Smooth muscle cell (in vitro differentiated cells): Measurements from ENCODE around the gene C6orf58.

DNA sequence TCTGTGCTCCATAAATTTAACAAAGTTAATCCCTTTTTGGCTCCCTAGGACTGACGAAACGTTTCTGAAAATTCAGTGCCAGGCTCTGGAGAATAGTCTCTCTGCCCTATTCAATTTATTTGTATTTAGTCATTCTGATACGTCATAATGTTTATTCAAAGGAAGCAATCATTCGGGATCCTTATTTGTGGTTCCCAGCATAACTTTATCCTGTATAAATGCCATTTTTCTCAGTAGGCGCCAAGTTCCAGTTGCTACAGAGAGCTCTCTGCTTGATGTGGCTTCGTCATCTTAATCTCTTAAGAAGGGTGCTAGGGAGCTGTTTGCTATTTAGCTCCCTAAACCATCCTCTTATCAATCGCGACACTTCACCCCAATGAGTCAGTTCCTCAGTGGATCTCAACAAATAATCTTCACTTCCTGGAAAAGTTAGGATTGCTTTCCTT lies 1.4 kb upstream of the NKAIN2 start:
- RAMPAGE, long total RNA = no peak

DNA sequence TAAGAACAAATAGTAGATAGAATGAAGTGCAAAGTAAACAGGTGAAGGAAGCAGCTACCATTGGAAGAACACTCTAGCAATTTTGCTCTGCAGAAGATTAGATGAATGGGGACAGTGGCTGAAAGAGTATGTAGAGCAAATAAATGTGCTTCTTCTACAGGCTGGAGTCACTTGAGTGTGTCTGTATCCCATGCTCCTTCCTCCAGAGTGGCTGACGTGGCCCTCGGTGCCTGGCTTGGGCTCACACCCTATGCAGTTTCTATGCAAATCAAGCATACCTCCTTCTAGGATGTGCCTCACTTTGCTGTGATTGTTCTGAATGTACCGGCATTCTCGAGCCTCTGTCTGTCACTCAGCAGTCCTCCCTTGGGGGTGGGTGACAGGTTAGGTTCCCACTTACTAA lies 55.0 kb upstream of the HDDC2 start:
- RAMPAGE, long total RNA = no peak

GRCh38 chr6:125362911-125364351 lies 61.7 kb upstream of the HDDC2 start:
- RAMPAGE, long total RNA = no peak

- RAMPAGE, long total RNA = no peak
These were observed 120.2 kb upstream of the HDDC2 start for GRCh38 chr6:125421704-125422578.

DNA sequence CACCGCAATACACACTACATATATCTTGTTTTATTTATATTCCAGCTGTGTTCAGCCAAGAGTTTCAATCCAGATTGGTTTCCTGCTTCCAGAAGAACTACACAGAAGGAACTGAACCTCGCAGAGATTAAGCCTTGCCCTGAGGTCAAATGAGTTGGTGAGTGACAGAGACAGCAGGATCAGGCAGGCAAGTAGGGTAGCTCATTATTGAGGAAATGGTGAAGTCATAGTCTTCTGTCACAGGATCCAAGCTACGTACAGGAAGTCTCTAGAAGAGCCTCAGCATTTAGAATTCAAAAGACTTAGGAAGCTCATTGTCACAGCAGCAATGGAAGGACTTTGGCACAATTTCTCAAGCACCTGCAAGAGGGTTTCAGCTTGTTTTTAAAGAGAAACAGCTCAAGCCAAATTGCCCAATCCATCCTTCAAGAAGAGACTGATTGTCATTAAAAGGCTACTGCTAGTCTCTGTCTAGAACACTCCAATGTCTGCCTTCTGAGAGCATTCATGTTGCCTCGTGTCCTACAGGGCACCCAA lies 109.7 kb upstream of the HEY2 start:
- RAMPAGE, long total RNA = no peak

GRCh38 chr6:125707188-125707522 lies 42.3 kb upstream of the HEY2 start:
- RAMPAGE, long total RNA = no peak

DNA sequence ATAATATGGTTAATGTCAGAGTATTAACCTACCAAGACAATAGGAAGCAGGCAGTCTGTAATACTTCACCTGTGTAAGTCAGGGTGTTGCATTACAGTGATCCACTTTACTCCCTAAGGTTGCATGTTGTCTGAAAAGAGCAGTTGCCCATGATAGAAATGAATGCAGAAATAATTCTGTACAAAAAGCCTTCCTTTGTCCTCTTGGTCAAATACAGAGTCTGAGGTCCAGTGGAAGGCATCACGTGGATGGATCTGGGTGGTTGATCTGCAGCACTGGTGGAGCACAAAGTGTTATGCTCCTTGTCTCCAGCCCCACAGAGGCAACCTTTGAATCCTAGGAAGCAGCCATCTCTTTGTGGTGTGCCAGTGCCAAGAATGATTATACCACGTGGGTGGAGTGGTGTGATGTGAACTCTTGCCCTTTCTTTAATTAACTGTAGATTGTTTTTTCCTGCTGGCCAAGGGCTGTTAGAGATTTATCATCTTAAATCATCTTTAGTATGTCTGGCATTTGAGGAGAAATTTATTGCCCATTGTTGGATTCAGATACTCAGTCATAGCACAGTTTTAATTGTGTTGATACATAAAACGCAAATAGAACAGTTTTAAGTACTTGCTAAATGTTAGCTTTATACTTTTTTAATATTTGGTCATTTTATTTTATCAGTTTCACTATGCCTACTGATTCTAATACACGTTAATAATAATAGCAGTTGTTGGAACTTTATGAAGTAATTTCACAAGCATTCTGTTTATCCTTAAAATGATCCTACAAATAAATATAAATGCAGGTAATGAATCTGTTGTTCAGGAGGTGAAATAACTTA lies 31.1 kb downstream of the NCOA7 start:
- RAMPAGE, long total RNA = no peak

GRCh38 chr6:125869521-125869720 lies 78.7 kb downstream of the NCOA7 start:
- RAMPAGE, long total RNA = no peak

- RAMPAGE, long total RNA = no peak
These were observed 6.3 kb upstream of the HINT3 start for GRCh38 chr6:125950230-125950713.

- RAMPAGE, long total RNA = no peak
These were observed 2.0 kb downstream of the RSPO3 start for GRCh38 chr6:127120205-127121119.

DNA sequence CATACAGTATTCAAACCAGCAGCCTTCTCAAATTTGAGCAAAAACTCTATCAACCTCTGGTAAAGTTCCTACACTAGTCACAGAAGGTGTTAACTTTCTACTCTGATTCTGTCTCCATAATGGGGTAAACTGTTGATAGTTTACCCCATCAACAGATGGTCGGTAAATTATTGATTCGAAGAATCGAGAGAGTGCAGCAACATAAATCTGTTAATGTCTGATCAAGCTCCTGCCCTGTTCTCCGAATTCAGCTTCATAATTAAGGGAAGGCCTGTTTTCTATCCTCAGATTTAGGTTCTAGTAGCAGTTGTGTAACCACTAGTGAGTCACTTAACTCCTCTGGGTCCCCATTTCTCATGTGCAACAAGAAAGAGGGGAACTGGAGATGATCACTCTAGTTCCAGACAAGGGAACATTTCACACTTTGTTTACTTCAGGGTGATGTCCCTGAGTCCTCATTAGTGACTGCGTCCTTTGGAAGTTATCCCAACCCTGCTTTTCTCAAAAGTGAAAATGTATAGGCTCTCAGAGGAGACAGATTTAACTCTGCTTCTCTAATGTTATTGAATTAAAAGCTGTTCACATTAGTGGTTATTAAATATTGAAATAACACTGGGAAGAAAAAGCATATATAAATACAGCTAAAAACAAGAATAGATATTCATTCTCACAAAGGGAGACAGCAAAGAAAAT lies 68.1 kb upstream of the RNF146 start:
- RAMPAGE, long total RNA = no peak

- RAMPAGE, long total RNA = no peak
These were observed at the start of gene C6orf58 for GRCh38 chr6:127577041-127577561. Gene C6orf58 (plus strand): TSS chr6:127577174.

- RAMPAGE, long total RNA = no peak
These were observed 17.8 kb upstream of the THEMIS start for GRCh38 chr6:127918490-127919153.

GRCh38 chr6:128067923-128068604 lies 167.2 kb upstream of the THEMIS start:
- RAMPAGE, long total RNA = no peak

- RAMPAGE, long total RNA = no peak
These were observed 223.7 kb upstream of the THEMIS start for GRCh38 chr6:128124428-128124994.

GRCh38 chr6:128480099-128480781 lies 40.2 kb downstream of the PTPRK start:
- RAMPAGE, long total RNA = no peak

- RAMPAGE, long total RNA = no peak
These were observed 39.5 kb downstream of the PTPRK start for GRCh38 chr6:128480782-128481354.

DNA sequence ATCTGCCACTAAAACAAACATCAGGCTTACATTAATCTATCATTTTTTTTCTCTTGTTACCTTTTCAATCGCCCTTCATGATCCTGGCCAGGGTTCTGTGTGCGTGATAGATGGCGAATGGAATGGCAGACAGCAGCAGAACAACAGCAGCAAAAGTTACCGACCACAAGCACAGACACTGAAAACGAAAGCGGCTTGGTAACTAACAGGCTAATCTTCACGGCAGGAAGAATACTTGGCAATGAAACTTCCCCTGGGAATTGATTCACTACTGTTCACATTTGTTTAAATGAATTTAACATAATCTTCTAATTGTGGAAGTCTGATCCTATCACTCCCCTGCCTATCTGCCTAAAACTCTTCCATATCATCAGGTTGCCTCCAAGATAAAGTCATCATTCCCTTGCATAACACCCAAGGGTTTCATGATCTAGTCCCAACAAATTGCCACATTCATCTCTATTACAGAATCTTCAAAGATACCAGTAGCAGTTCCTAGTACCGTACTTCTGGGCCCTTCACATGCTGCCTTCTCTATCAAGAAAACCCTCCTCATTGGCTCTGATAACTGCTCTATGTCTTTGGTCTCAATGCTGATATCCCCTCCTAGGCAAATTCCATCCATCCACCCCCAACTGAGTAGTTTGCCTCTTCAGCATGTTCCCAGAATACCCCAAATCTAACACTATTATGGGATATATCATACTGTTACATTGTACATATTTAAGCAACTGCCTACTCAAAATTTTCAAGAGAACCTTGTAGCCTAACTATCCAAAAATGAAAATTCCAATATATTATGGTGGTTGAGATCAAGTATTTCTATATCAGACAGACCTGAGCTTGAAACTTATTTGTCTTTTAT lies 28.5 kb downstream of the PTPRK start:
- RAMPAGE, long total RNA = no peak

DNA sequence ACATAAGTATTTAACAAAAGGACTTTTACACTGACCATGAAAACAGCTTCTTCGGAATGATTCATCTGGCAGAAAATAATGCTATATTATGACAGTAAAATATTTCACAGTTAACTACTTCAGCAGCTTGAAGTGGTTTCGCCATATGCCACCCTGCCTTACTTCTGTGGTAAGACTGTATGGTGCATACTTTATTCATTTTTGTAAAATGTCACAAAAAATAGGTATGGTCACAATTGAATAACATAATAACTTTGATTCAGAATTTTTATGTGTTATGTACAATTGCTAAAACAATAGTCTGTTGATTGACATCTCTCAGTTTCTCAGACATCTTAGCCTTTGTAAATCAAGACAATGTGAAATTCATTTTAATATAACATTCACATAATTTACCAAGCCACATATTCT lies 981 bp upstream of the PTPRK start:
- RAMPAGE, long total RNA = no peak

GRCh38 chr6:128910764-128911508 lies 28.0 kb downstream of the LAMA2 start:
- RAMPAGE, long total RNA = no peak